GM12878 (cell line): Measurements from ENCODE around the genes EFNA4, EFNA1 and PKLR.

- RAMPAGE, long total RNA = no peak
- RRBS, 2 experiments = 75 to 81% methylated on average over 7 to 8 of the region's 24 CpGs
CAGE:
- cytosol, long polyA minus RNA = no peak
- cytosol, long polyA plus RNA = no peak
- long polyA plus RNA = no peak
- nucleolus, long total RNA = no peak
- nucleus, long polyA plus RNA = no peak
- nucleus, long total RNA = no peak
Observed at GRCh38 chr1:154969793-154970619, 541 bp downstream of the SHC1 start.

- RAMPAGE, long total RNA = no peak
- RRBS, 2 experiments = 1 to 2% methylated on average over 18 to 21 of the region's 51 CpGs
CAGE:
- cytosol, long polyA minus RNA = no peak
- cytosol, long polyA plus RNA = no peak
- long polyA plus RNA = no peak
- nucleolus, long total RNA = no peak
- nucleus, long polyA plus RNA = no peak
- nucleus, long total RNA = no peak
Observed at GRCh38 chr1:155016953-155017902, 14.6 kb downstream of the ZBTB7B start.

- RAMPAGE, long total RNA = no peak
- RRBS, 2 experiments = no CpG with 5 or more reads among the region's 8 CpGs
CAGE:
- cytosol, long polyA minus RNA = no peak
- cytosol, long polyA plus RNA = no peak
- long polyA plus RNA = no peak
- nucleolus, long total RNA = start-site peak on the plus strand at chr1:155018194-155018295, 28 reads; start-site peak on the plus strand at chr1:155018426-155018496, 63 reads
- nucleus, long polyA plus RNA = no peak
- nucleus, long total RNA = no peak
Observed at GRCh38 chr1:155018165-155018743, 15.3 kb downstream of the DCST2 start.

GRCh38 chr1:155063418-155064777, at the start of gene EFNA4:
Gene EFNA4 (plus strand): TSS chr1:155063740.
- RAMPAGE, long total RNA = no peak
- RRBS, 2 experiments = under 1 to 2% methylated on average over 14 of the region's 72 CpGs
CAGE:
- cytosol, long polyA minus RNA = start-site peak on the plus strand at chr1:155063716-155063757, 68 reads
- cytosol, long polyA plus RNA = no peak
- long polyA plus RNA = start-site peak on the plus strand at chr1:155063740-155063757, 115 and 206 reads in 2 replicates
- nucleolus, long total RNA = start-site peak on the plus strand at chr1:155063740-155063748, 51 reads
- nucleus, long polyA plus RNA = no peak
- nucleus, long total RNA = no peak

DNA sequence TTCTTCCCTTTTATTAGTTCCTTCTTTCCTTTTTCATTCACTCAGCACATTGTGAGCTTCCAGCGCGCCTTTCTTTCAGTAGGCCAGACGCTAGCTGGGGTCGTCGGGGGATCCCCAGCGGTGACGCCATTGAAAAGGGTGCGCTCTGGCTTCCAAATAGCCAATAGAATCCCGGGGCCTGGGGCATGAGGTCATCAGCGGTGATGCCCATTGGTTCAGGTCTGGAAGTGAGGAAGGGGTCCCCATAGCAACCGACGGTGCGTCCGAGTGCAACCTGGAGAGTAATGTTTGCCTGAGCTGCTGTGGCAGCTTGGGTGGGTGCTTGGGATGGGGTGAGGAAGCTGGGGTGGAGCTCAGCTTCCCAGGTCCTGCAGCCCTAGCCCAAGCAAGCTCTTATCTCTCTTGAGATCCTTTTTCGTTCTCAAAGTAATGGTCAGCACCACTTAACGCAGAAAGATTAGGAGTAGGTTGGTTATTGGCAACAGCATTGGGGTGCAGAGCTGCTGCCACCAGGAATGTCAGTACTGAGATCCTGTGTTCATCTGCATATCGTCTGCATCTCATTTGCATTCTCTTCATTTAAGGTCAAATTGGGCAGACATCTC, 6.8 kb upstream of the EFNA3 start:
- RAMPAGE, long total RNA = no peak
- RRBS, 2 experiments = no CpG with 5 or more reads among the region's 17 CpGs
CAGE:
- cytosol, long polyA minus RNA = no peak
- cytosol, long polyA plus RNA = no peak
- long polyA plus RNA = no peak
- nucleolus, long total RNA = no peak
- nucleus, long polyA plus RNA = no peak
- nucleus, long total RNA = no peak

GRCh38 chr1:155082940-155083669, 4.5 kb downstream of the EFNA3 start:
- RAMPAGE, long total RNA = no peak
- RRBS, 2 experiments = no CpG with 5 or more reads among the region's 8 CpGs
CAGE:
- cytosol, long polyA minus RNA = no peak
- cytosol, long polyA plus RNA = no peak
- long polyA plus RNA = no peak
- nucleolus, long total RNA = no peak
- nucleus, long polyA plus RNA = no peak
- nucleus, long total RNA = no peak

GRCh38 chr1:155091260-155091992, 12.8 kb downstream of the EFNA3 start:
- RAMPAGE, long total RNA = no peak
- RRBS, 2 experiments = 0 to 3% methylated on average over 3 to 6 of the region's 26 CpGs
CAGE:
- cytosol, long polyA minus RNA = no peak
- cytosol, long polyA plus RNA = no peak
- long polyA plus RNA = no peak
- nucleolus, long total RNA = no peak
- nucleus, long polyA plus RNA = no peak
- nucleus, long total RNA = no peak

DNA sequence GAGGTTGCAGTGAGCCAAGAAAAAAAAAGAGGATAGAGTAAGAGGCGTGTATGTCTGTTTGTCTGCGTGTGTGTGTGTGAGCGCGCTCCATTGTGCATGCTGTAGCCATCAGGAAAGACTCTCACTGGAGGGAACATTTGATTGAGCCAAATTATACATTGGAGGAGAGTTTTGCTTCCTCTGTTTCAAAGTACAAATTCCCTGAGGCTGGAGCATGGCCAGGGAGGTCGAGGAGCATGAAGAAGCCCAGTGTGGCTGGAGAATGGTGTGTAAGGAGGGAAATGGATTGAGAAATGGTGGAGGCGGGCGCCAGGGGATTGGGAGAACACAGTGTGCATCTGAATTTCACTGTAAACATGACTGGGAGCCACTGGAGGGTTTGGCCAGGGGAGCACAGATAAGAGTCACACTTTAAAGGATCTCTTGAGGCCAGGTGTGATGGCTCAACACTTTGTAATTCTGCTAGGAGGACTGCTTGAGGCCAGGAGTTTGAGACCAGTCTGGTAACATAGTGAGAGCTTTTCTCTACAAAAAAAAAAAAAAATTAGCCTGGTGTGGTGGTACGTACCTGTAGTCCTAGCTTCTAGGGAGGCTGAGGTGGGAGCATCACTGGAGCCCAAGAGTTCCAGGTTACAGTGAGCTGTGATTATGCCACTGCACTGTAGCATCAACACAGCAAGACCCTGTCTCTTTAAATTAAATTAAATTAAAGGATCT, 21.9 kb upstream of the EFNA1 start:
- RAMPAGE, long total RNA = no peak
- RRBS, 2 experiments = no CpG with 5 or more reads among the region's 8 CpGs
CAGE:
- cytosol, long polyA minus RNA = no peak
- cytosol, long polyA plus RNA = no peak
- long polyA plus RNA = no peak
- nucleolus, long total RNA = no peak
- nucleus, long polyA plus RNA = no peak
- nucleus, long total RNA = no peak

DNA sequence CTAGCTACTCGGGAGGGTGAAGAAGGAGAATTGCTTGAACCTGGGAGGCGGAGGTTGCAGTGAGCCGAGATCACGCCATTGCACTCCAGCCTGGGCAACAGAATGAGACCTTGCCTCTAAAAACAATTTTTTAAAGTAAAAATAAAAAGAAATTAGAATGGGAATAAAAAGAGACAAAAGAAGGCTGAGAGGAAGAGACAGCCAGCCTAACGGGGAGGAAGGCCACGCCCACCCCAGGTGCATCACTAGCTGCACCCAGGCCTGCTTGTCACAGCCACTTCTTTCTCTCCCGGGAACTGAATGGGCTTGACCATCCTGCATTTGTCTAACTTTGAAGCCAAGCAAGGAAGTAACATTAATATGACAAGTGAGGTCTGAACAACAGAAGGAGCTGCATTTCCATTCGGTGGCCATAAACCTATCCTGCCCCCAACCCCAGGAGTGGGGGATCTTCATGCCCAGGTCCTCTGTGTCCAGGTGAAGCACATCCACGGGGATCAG, 20.8 kb upstream of the EFNA1 start:
- RAMPAGE, long total RNA = no peak
- RRBS, 2 experiments = no CpG with 5 or more reads among the region's 9 CpGs
CAGE:
- cytosol, long polyA minus RNA = no peak
- cytosol, long polyA plus RNA = no peak
- long polyA plus RNA = no peak
- nucleolus, long total RNA = no peak
- nucleus, long polyA plus RNA = no peak
- nucleus, long total RNA = no peak

DNA sequence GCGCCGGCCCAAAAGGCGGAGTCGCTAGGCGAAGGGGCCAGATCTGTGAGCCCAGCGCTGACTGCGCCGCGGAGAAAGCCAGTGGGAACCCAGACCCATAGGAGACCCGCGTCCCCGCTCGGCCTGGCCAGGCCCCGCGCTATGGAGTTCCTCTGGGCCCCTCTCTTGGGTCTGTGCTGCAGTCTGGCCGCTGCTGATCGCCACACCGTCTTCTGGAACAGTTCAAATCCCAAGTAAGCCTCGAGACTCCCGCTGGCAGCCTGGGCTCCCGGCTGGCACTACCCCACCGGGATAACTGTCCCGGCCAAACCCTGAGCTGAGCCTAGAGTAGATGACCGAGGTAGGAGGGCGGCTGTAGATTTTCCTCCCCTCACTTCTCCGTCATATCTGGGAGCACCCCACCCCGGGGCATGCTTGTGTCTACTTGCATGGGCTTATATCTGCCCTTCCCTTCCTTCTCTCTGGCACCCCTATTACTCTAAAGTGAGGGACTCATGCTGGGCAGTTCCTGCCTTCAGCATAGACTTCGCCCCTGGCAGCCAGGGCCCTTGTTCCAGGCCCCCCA, at the start of gene EFNA1:
TSS of gene EFNA1 (plus strand) at position 40 of the 565 bp plus-strand sequence.
- RAMPAGE, long total RNA = no peak
- RRBS, 2 experiments = 2 to 23% methylated on average over 2 to 5 of the region's 28 CpGs
CAGE:
- cytosol, long polyA minus RNA = no peak
- cytosol, long polyA plus RNA = no peak
- long polyA plus RNA = start-site peak on the plus strand centred at position 41 of the sequence, 61 bp wide, 29 and 40 reads in 2 replicates
- nucleolus, long total RNA = no peak
- nucleus, long polyA plus RNA = start-site peak on the plus strand centred at position 53 of the sequence, 79 bp wide, 16 and 28 reads in 2 replicates
- nucleus, long total RNA = no peak

GRCh38 chr1:155153595-155154019, 13.3 kb upstream of the DPM3 start:
- RAMPAGE, long total RNA = no peak
- RRBS, 2 experiments = no CpG with 5 or more reads among the region's 5 CpGs
CAGE:
- cytosol, long polyA minus RNA = no peak
- cytosol, long polyA plus RNA = no peak
- long polyA plus RNA = no peak
- nucleolus, long total RNA = no peak
- nucleus, long polyA plus RNA = no peak
- nucleus, long total RNA = no peak

GRCh38 chr1:155174093-155175198, 797 bp downstream of the TRIM46 start:
- RAMPAGE, long total RNA = no peak
- RRBS, 2 experiments = 1 to 27% methylated on average over 13 to 19 of the region's 47 CpGs
CAGE:
- cytosol, long polyA minus RNA = no peak
- cytosol, long polyA plus RNA = no peak
- long polyA plus RNA = no peak
- nucleolus, long total RNA = no peak
- nucleus, long polyA plus RNA = no peak
- nucleus, long total RNA = no peak

- RAMPAGE, long total RNA = no peak
- RRBS, 2 experiments = no CpG with 5 or more reads among the region's 13 CpGs
CAGE:
- cytosol, long polyA minus RNA = no peak
- cytosol, long polyA plus RNA = no peak
- long polyA plus RNA = no peak
- nucleolus, long total RNA = no peak
- nucleus, long polyA plus RNA = no peak
- nucleus, long total RNA = no peak
Observed at GRCh38 chr1:155183448-155183823, 9.8 kb downstream of the TRIM46 start.

DNA sequence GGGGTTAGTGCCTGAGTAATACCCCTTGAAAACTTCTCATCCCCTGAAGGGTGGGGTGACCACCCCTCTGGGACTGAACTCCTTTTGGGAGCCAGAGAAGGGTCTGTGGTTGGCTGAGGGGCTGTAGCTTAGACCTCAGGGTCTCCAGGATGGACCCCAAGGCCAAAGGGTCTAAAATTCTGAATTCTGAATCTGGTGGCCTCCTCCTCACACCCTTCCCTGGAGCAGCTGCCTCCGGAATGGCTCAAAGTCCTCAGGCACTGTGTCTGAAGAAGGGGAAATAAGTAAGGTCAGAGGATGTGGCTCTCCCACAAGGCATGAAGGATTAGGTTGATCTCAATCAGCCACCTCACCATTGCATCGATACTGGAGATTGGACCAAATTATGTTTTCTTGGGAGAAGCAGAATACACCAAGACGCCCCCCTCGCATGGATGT, 12.0 kb downstream of the THBS3 start:
- RAMPAGE, long total RNA = no peak
- RRBS, 2 experiments = no CpG with 5 or more reads among the region's 4 CpGs
CAGE:
- cytosol, long polyA minus RNA = no peak
- cytosol, long polyA plus RNA = no peak
- long polyA plus RNA = no peak
- nucleolus, long total RNA = no peak
- nucleus, long polyA plus RNA = no peak
- nucleus, long total RNA = no peak

DNA sequence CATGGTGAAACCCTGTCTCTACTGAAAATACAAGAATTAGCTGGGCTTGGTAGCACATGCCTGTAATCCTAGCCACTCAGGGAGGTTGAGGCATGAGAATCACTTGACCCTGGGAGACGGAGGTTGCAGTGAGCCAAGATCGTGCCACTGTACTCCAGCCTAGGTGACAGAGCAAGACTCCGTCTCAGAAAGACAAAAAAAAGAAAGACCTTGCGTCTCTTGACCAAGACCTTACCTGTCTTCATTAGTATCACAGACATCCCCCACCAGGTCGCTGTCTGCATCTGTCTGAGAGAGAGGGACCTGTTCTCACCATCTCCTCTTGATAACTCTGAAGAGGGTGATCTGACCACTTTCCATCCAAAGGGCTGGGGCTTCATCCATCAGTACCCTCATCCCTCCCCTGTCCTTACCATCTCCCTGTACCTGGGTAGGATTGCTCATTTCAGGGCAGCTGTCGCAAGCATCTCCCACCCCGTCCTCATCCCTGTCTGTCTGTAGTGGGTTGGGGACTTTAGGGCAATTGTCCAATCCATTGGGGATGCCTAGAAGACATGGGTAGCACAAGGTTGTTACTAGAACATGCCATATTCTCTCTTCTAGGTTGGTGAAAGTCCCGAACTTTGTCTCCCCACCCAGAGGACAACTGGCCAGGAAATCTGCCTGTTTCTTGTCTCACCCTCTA, 8.0 kb downstream of the THBS3 start:
- RAMPAGE, long total RNA = no peak
- RRBS, 2 experiments = no CpG with 5 or more reads among the region's 8 CpGs
CAGE:
- cytosol, long polyA minus RNA = no peak
- cytosol, long polyA plus RNA = no peak
- long polyA plus RNA = no peak
- nucleolus, long total RNA = no peak
- nucleus, long polyA plus RNA = no peak
- nucleus, long total RNA = no peak

GRCh38 chr1:155201324-155201818, 6.3 kb downstream of the THBS3 start:
- RAMPAGE, long total RNA = no peak
- RRBS, 2 experiments = no CpG with 5 or more reads among the region's 5 CpGs
CAGE:
- cytosol, long polyA minus RNA = no peak
- cytosol, long polyA plus RNA = no peak
- long polyA plus RNA = no peak
- nucleolus, long total RNA = no peak
- nucleus, long polyA plus RNA = no peak
- nucleus, long total RNA = no peak

- RAMPAGE, long total RNA = no peak
- RRBS, 2 experiments = no CpG with 5 or more reads among the region's 1 CpG
CAGE:
- cytosol, long polyA minus RNA = no peak
- cytosol, long polyA plus RNA = no peak
- long polyA plus RNA = no peak
- nucleolus, long total RNA = no peak
- nucleus, long polyA plus RNA = no peak
- nucleus, long total RNA = no peak
Observed at GRCh38 chr1:155240459-155240754, 642 bp downstream of the GBA1 start.

DNA sequence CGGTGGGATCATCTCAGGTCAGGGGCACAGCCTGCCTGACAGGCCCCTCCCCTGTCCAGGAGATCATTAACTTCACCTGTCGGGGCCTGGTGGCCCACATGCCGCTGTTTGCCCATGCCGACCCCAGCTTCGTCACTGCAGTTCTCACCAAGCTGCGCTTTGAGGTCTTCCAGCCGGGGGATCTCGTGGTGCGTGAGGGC, 8.3 kb downstream of the HCN3 start:
- RAMPAGE, long total RNA = no peak
- RRBS, 2 experiments = 90 to 93% methylated on average over 3 of the region's 9 CpGs
CAGE:
- cytosol, long polyA minus RNA = no peak
- cytosol, long polyA plus RNA = no peak
- long polyA plus RNA = no peak
- nucleolus, long total RNA = no peak
- nucleus, long polyA plus RNA = no peak
- nucleus, long total RNA = no peak

DNA sequence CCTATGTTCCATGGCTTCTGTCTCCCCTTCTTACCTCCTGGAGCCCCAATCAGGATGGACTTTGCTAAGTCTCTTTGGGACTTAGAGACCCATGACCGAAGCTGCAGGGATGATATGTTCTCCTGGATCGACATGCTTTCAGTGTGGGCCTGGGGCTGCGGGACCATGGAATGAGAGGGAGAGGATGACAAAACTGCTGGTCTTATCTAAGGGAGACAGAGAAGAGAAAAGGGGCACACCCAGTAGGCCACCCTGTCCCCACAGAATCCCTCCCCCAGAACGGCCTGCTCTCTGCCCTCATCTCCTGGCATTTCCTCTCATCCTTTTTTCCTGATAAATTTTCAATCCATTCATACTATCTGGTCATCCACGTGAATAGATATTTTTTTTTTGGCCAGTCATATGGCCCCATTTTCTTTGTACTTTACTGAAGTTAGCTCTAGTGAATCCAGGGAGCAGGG, at the start of gene PKLR:
TSS of gene PKLR (minus strand) at position 177 of the 461 bp plus-strand sequence.
- RAMPAGE, long total RNA = no peak
- RRBS, 2 experiments = no CpG with 5 or more reads among the region's 5 CpGs
CAGE:
- cytosol, long polyA minus RNA = no peak
- cytosol, long polyA plus RNA = no peak
- long polyA plus RNA = no peak
- nucleolus, long total RNA = no peak
- nucleus, long polyA plus RNA = no peak
- nucleus, long total RNA = no peak

DNA sequence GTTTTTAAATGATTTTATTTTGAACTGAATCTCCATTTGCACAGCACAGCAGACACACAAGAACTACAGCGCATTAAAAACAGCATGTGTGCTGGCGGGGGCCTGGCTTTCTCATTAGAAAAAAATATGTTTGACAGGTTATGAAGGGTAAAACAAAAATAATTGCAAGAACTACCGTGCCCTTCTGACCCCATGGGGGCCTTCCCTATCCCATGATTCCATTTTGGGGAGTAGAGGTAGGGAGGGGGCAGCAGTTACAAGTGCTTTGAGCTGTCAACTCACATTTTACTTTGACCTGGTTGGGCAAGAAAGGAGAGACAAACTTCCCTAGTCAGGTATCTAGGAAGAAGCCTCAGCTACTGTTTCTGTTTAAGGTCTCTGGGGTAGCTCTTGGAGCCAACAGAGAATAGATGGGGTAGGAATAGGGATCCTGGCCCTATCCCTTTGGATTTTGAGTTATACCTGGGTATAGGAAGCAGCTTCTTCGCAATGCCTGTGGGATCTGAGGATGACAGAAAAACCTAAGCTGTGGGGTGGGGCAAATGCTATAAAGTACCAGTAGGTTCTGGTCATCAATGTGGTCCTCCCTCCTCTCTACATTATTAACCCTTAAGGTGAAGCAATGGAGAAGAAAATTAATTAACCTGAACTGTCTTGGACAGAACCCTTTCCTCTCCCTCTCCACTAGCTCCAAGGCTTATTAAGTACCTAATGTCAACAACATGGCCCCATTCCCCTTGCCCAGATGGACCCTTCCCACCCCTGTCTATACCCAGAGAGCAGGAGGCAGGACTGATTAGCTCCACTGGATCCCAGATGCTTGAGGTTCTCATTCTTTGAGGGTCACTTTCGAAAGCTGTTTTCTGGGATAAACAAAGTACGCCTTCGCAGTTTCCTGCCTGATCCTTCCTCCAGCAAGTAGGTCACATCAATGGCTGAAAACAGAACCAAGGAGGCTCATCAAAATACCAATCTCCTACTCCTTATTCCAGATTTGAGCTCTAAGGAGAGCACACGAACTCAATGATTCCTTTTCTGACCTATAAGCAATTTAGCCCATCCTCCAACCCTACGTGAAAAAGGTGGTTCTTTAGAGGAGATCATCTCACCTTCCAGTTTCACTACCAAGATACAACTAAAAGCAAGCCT, 16.5 kb downstream of the RUSC1 start:
- RAMPAGE, long total RNA = no peak
- RRBS, 2 experiments = no CpG with 5 or more reads among the region's 9 CpGs
CAGE:
- cytosol, long polyA minus RNA = start-site peak on the minus strand centred at position 199 of the sequence, 8 bp wide, 16 reads; start-site peak on the minus strand centred at position 322 of the sequence, 9 bp wide, 30 reads
- cytosol, long polyA plus RNA = no peak
- long polyA plus RNA = no peak
- nucleolus, long total RNA = no peak
- nucleus, long polyA plus RNA = no peak
- nucleus, long total RNA = no peak